Colon Carcinoma Metastatic in the Lung (tissue), 2 donors: Measurements from ENCODE around the gene LDHAL6B.

GRCh38 chr15:57647464-57648089, 55.9 kb downstream of the MYZAP start:
- PRO-cap, 2 experiments: no peak in any of the 2 experiments

DNA sequence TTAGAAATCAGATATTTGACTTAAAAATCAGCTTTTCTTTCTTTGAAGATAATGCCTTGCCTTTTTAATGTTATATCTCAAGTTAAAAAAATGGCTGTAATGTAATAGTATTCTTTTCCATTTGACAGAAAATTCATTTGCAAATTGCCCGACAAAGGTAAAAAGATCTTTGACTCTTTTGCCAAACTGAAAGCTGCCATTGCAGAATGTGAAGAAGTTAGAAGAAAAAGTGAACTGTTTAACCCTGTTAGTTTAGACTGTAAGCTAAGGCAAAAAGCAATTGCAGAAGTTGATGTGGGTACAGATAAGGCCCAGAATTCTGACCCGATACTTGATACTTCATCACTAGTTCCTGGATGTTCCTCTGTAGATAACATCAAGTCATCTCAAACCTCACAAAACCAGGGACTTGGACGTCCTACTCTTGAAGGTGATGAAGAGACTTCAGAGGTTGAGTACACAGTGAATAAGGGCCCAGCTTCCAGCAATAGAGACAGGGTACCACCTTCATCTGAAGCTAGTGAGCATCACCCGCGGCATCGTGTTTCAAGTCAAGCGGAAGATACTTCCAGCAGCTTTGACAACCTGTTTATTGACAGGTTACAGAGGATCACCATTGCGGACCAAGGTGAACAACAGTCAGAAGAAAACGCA, 2.2 kb downstream of the POLR2M start:
- PRO-cap, 2 experiments: no peak in any of the 2 experiments

- PRO-cap, 2 experiments: peak in 1 of 2 experiments; most common minus-strand start chr15:58462681 (in 1)
These were observed 30.8 kb downstream of the LIPC start for GRCh38 chr15:58462426-58463113.

DNA sequence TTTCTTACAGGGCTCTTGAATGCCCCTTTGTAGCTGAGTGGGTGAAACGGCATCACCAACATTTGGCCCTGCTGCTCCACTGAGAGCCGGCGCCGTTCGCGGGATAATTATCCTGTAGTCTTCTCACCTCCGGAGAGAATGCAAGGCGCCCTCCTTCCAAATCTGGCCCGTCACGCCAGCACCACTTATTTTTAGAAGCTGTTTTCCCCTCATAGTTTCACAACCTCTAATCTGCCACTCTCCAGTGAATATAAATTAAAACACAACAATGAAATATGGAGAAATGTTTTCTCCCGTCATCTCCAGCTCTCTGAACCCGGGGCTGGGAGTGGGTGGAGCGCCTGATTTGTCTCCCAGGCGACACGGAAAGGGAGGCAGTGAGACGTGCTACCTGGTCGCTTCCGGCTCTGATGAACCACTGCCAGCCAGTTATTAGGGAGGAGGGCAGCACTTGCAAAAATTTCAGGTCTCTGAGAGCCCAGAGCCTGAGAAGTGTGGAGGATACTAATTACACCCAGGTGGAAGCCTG, 58.7 kb downstream of the LIPC start:
- PRO-cap, 2 experiments: no peak in any of the 2 experiments

DNA sequence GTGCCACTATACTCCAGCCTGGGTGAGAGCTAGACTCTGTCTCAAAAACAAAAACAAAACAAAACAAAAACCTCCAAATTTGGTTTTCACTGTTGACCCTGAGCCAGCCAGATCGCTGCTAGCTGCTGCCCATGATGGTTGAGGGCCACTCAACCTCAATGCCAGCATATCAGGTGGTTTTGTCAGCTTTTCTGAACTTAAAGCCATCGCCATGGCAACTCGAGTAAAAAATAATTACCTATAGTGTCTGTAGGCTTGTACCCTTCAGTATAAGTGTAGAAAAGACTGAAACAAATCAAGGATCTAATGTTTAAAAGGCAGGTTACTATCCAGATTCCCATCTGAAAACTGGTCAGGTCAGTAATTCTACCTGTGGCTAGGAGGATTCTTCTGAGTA, 55.6 kb downstream of the SLTM start:
- PRO-cap, 2 experiments: no peak in any of the 2 experiments

DNA sequence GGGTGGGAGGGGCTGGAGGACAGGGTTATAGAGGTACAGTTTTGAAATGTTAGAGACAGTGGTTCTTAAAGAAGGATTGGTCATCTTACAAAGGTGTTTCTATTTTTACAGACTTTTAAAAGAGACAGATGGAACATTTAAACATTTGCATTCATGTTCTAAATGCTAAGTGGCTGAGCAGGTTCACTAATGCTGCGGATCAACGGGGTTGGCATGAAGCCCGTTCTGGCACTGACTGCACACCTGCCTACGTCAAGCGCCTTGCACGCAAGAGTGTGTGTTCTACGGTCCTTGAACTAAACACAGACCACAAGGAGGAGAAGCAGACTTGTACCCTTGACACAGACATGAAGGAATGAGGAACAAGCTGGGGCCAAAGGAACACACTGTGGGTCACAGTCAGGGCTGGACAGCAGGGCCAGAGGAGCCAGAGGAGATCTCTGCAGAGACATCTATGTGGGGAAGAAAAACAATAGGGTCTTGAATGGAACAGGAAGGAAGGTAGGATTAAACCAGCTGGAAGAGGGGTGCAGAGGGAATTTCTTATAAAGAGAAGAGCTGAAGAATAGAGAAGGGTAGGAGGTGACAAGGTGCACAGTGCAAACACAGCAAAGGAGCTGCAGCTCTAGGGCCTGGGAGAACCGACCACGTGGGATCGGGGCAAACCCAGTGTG, 47.9 kb upstream of the LDHAL6B start:
- PRO-cap, 2 experiments: no peak in any of the 2 experiments

GRCh38 chr15:59189317-59190019, 17.2 kb upstream of the LDHAL6B start:
- PRO-cap, 2 experiments: no peak in any of the 2 experiments

- PRO-cap, 2 experiments: no peak in any of the 2 experiments
These were observed at the start of gene LDHAL6B for GRCh38 chr15:59206540-59206996. TSS of gene LDHAL6B (plus strand) at chr15:59206843.

- PRO-cap, 2 experiments: no peak in any of the 2 experiments
These were observed 1.9 kb downstream of the LDHAL6B start for GRCh38 chr15:59208533-59209017.

DNA sequence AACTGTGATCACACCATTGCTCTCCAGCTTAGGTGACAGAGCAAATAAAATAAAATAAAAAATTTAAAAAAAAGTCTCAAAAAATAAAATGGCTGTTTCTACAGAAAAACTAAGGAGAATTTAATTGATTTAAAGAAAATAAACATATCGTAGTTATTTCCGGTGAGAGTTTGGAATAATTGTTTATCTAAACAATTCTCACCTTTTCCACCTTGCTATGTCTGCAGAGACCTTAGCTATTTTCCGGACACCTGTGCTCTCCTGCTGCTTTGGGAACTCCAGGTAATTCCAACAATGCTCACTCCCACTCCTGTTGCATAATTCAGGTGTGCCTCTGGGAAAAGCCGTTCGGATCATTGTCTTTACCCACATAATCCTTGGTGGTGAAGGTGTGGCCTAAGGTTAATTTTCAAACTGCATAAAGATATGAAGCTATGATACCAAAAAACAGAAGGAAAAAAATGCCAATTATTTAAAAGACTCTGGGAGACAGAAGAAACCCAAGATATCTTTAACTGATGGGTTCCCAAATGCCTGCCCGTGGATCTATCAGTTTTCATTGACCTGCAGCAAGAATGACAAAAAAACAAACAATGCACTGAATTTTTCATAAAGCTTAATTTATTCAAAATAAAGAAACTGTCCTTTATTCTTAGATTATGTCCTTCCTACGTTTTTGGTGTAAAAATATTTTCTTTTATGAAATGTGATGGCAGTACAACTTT, 59.4 kb downstream of the LDHAL6B start:
- PRO-cap, 2 experiments: no peak in any of the 2 experiments

GRCh38 chr15:59283508-59284429, 77.1 kb downstream of the LDHAL6B start:
- PRO-cap, 2 experiments: no peak in any of the 2 experiments

- PRO-cap, 2 experiments: no peak in any of the 2 experiments
These were observed 62.4 kb upstream of the GCNT3 start for GRCh38 chr15:59549086-59549634.

DNA sequence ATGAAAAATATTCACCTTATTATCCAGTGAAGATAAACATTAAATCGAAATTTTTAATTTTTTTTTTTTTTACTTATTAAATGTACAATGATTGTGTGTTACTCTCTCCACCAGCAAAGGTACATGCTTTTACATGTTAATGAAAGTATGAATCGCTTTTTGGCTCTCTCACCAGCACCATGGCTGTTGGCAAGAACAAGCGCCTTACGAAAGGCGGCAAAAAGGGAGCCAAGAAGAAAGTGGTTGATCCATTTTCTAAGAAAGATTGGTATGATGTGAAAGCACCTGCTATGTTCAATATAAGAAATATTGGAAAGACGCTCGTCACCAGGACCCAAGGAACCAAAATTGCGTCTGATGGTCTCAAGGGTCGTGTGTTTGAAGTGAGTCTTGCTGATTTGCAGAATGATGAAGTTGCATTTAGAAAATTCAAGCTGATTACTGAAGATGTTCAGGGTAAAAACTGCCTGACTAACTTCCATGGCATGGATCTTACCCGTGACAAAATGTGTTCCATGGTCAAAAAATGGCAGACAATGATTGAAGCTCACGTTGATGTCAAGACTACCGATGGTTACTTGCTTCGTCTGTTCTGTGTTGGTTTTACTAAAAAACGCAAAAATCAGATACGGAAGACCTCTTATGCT, 79.2 kb upstream of the BNIP2 start:
- PRO-cap, 2 experiments: no peak in any of the 2 experiments

- PRO-cap, 2 experiments: no peak in any of the 2 experiments
These were observed 4.5 kb upstream of the FOXB1 start for GRCh38 chr15:59999540-60000089.

DNA sequence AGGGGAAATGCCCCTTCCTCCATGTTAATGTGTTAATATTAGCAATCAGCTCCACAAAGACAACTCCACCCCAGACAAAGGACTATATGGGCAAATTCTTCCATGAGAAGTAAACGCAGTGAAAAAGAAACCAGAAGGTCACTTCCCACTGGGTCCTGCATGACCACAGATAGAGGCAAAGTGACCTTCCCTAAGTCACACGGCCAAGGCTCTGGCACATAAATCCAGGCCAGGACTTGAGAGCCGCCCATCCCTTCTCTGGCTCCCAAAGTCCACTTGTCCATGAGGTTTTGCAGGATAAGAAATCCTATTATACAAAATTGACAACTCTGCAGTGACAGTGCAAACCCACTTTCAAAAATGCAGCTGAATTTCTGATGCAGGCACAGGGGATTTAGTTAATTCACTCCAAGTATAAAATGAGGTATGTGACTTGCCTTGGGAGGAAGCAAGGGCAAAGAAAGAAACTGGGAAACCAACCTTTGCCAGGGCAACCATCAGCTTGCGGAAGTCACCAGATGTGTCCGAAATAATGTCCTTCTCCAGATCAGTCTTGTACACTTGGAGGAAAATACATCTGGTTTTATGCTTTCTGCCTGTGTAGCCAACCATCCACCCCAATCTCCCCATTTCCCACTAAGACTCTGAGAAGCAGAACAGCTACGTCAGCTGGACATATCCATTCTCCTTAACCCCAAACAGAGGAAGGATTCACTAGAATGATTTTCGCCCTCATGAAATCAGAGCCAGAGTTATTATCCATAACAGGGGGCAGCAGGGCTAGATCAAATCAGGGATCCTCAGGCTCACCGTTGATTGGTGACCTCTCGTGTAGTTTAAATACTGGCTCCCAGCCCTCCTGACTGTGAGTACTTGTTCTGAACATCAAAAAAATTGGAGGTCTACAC, 42.1 kb downstream of the ANXA2 start:
- PRO-cap, 2 experiments: no peak in any of the 2 experiments

GRCh38 chr15:60386896-60387468, 10.8 kb downstream of the ANXA2 start:
- PRO-cap, 2 experiments: no peak in any of the 2 experiments

- PRO-cap, 2 experiments: no peak in any of the 2 experiments
These were observed 17.6 kb upstream of the ICE2 start for GRCh38 chr15:60496330-60497250.

- PRO-cap, 2 experiments: no peak in any of the 2 experiments
These were observed 29.0 kb upstream of the ICE2 start for GRCh38 chr15:60507994-60508268.

DNA sequence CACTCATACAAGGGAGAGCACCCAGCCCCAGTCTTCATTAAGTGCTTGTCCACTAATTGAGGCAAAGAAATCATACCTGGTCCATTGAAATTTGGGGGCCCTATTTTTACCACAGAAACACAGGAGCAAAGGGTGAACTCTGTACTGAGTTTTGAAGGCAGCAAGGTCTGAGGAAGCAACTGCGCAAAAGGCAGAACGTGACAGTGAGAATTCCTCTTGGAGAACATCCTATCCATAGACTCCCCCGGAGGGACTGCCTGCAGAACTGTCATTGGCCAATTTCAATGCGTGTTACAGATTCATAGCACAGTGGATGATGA, 138.3 kb upstream of the ICE2 start:
- PRO-cap, 2 experiments: no peak in any of the 2 experiments

GRCh38 chr15:60819892-60820353, 341.0 kb upstream of the ICE2 start:
- PRO-cap, 2 experiments: no peak in any of the 2 experiments